Frontal cortex (tissue), 2 donors: ENCODE measurements around a stretch of chr6.

DNA sequence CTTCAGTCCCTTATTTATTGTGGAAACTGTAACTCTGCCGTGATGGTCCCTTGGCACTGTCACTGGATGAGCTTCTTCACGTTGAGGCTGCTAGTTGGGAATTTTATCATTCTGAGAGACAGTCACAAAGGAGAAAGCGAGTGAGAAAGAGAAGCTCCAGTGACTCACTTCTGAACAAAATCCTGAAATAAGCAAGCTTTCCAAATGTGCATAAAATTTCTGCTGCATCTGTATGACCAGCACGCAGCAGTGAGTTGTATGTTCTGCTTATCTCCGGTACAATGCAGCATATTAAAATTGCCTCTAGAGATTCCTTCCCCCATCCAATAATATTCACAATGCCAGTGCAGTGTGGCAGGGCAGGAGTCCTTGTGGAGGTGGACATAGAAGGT lies 290.5 kb downstream of the ADGB start:
- RAMPAGE, long total RNA = no peak

DNA sequence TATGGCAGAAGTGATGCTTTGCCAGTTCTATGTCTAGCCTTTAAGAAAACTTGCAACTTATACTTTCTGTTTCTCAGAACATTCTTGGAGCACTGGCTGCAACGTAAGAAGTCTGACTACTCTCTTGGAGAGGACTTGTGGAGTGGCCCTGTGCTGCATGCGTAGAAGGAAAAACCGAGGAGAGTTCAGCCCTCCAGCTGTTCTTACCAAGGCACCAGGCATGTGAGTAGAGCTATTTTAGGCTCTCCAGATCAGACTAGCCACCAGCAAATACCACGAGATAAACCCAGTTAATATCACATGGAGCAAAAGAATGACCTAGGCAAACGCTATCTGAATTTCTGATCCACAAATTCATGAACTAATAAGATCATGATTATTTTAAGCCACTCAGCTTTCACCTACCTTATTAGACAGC lies 77.5 kb upstream of the STXBP5 start:
- RAMPAGE, long total RNA = no peak

DNA sequence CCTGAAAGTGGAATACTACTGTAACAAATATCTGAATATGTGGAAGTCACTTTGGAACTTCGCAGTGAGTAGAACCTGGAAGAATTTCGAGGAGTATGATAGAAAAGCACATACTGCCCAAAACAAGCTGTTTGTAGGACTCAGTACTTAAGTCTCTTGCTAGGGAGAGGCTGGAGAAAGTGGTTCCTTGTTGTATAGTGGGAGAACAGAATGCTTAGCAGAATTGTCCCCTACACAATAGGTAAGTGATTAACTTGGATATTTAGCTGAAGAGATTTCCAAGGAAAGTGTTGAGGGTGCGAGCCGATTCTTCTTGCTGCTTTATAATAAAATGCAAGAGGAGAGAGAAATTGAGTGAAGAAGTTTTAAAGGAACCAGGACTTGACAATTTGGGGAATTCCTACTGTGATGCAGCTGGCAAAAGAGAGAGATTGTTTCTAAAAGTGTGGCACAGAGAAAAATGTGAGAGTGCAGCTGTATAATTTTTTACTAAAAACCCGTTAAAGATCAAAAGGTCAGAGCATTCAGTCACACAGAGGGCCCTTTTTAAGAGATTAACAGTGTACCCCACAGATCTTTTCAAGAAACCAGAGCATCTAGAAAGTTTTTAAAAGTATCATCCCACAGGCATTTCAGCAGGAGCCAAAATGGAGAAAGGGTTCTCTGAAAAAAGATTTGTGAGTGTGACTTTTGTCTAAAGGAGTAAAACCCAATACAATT lies 45.2 kb downstream of the STXBP5 start:
- RAMPAGE, long total RNA = no peak

DNA sequence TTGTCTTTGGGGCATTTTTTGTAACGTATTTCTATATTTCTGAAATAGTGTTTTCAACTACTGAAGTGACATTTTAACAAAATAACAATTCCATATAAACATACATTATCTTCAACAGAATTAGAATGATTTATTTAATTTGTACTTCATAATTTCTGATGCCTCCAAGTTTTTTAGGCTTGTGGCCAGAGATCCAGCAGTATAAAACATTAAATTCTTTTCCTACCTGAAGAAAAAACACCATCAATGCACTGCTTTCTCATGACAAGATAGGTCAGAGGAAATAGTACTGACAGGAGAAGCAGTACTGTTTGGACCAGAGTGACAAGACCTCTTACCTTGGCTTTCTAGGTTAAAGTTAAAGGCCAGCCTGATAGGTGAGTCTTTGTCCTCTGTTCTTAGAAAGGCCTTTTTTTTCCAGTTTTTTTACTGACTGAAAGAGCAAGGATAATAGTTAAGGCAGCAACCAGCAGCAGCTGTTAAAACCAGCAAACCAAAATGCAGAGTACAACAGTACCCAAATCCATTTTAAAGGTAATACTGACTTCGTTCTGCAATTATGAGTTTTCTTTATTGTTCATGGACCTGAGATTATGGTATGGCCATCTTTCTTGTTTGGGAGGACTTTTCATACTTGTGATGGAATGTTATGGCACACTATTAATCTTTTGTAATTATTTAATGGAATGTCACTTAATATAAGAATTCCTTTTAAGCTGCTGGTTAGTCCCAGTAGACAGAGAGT lies 113.9 kb downstream of the STXBP5 start:
- RAMPAGE, long total RNA = no peak

DNA sequence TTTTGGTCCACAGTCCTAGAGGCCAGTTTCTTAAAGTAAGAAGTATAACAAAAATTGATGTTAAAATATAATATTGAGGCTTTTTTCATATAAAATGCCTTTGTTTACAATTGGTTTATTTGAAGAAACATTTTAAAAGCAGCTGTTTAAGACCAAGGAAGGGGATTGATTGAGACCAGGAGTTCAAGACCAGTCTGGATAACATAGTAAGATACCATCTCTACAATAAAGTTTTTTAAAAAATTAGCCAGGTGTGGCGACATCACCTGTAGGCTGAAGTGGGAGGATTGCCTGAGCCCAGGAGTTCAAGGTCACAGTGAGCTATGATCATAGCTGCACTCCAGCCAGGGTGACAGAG lies 117.0 kb downstream of the STXBP5 start:
- RAMPAGE, long total RNA = no peak

GRCh38 chr6:147336709-147337081 lies 132.5 kb downstream of the STXBP5 start:
- RAMPAGE, long total RNA = no peak

- RAMPAGE, long total RNA = no peak
Measured at GRCh38 chr6:147384699-147385406, 123.6 kb upstream of the SAMD5 start.

GRCh38 chr6:147558929-147559533 lies 50.5 kb downstream of the SAMD5 start:
- RAMPAGE, long total RNA = no peak

- RAMPAGE, long total RNA = no peak
Measured at GRCh38 chr6:148508282-148508990, 165.8 kb downstream of the SASH1 start.

- RAMPAGE, long total RNA = no peak
Measured at GRCh38 chr6:148521009-148521701, 178.5 kb downstream of the SASH1 start.

DNA sequence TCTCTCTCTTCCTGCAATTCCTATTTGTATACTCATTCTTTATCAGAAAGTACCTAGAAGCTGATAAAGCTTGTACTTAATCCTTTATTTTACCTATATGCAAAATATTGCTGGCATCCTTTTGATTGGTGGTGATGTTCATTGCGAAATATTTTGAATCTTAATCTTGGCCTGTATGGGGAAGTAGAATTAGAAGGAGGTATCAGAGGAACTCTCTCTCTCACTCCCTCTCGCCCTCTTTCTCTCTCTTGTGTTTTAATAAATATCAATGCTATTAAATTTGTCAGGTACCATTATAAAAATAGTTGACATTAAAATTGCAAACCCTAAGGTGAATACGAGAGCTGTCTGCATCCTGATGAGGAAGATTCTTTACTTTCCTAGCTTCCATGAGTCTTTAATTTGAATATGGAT lies 52.9 kb downstream of the UST start:
- RAMPAGE, long total RNA = no peak

DNA sequence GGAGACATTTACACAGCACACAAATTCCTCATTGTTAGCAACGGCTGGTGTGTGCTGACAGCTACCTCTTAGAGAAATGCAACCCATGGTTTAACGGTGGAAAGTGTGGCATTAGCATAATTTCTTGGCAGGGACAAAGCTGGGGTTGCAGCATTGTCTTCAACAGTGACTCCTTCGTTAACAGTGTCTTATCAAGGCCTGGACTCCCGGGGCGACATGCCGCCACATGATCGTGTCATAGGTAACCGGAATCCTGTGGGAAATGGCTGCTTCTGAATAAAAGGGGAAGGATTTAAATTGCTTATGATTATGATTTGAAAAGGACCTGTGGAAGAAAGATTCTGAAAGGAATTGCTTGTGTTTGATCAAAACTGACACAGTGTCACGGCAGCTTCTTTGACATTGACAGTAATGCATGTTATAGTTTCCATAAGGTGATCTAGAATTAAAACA lies 128.0 kb downstream of the UST start:
- RAMPAGE, long total RNA = no peak

- RAMPAGE, long total RNA = no peak
Measured at GRCh38 chr6:148985036-148986039, 238.5 kb downstream of the UST start.

DNA sequence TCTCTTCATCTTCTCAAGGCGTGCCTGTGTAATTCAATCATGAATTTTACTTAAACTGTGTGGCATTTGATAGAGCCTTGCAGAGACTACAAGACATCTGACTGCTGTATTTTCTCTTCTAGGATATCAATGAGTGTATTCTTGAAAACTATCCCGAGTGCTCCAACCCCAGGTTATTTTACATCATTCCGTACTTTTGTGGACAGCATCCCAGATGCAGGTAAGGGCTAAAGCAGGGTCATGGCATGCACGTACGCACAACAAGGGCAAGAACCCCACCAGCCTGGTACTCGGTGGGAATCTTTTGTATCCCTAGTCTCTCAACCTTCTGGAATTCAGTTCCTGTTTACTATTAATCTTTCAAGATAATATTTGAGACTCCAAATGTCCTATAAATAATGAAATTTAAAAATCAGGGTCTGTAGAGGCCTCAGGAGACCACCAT lies 272.2 kb downstream of the UST start:
- RAMPAGE, long total RNA = no peak

DNA sequence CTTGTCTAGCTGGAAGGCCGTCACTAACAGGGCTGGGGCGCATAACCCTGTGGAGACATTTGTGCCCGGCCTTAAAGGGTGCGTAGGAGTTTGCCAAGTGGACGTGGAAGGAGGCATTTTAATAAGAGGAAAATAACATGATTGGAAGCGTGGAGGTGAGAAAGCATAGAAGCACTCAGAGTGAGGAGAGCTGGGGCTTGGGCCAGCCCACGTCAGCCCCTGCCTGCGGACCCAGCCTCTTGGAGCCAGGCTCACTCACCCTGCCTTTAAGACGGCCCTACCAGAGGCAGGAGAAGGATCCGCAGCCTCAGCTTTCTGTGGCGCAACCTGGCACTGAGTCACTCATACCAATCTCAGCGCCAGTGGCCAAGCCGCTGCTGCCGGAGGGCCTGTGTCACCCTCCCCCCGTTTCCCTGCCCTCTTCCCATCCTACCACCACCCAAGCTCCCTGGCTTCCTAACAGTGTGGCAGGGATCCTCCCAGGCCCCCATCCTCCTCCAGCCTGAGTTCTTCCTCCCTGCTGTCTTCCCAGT lies 285.1 kb downstream of the UST start:
- RAMPAGE, long total RNA = no peak

DNA sequence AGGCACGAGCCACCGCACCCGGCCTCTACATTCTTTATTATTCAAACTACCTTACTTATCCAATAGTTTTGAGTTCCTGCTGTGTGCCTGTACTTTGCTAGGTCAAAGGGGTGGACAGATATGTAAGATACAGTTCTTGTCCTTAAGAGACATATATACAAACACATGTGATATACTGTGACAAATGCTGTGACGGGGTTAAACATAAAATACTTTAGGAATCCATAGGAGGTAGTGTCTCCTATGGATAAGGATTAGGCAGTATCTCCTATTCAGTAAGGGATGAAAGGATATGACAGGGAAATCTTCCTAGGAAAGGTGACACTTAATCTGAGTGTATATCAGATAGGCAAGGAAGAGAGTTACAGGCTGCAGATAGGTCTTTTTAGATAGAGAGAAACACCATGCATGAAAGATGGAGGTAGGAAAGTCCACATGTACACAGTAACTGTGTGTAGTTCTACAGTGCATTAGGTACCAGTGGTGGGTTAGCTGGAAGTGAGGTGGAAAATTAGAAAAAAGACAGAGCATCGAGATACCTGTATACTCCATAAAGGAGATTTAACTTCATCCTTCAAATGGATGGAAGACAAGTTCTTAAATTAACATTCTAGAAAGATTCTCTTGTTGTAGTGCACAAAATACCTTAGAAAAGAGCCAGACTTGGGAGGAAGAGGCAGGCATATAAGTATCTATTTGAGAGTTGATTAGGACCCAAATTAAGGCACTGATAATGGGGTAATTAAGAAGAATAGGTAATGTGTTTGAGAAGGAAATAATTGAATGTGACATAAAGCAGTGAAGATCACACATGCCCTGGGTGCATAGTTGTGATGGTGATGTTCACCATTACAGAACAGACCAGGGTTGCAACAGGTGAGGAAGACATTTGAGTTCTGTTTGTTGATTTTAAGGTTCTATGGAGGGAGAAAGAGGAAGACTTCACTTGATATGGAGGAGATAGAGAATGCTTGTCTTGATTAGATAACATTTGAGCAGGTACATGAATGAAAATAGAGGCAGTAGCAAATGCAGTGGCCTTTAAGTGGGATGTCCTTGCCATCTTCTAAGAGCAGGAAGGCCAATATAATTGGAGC lies 11.4 kb downstream of the TAB2 start:
- RAMPAGE, long total RNA = no peak

- RAMPAGE, long total RNA = no peak
Measured at GRCh38 chr6:149371372-149371630, 28.8 kb upstream of the SUMO4 start.

- RAMPAGE, long total RNA = no peak
Measured at GRCh38 chr6:149543829-149544570, 1.8 kb downstream of the PPIL4 start.

- RAMPAGE, long total RNA = no peak
Measured at GRCh38 chr6:149568057-149568342, 1.8 kb downstream of the GINM1 start.

GRCh38 chr6:149819548-149820340 lies 44.4 kb downstream of the LRP11 start:
- RAMPAGE, long total RNA = no peak